Metastatic Pancreatic Carcinoma in the Ovary (tissue), 1 donor: ENCODE measurements around a stretch of chr17.

GRCh38 chr17:65527816-65528176, 33.7 kb downstream of the AXIN2 start:
- PRO-cap = no peak

GRCh38 chr17:65554039-65555114, 7.1 kb downstream of the AXIN2 start:
- PRO-cap = no peak

GRCh38 chr17:65628237-65629094, 67.0 kb upstream of the AXIN2 start:
- PRO-cap = no peak

- PRO-cap = no peak
These were observed 266.3 kb downstream of the CEP112 start for GRCh38 chr17:65925539-65926142.

DNA sequence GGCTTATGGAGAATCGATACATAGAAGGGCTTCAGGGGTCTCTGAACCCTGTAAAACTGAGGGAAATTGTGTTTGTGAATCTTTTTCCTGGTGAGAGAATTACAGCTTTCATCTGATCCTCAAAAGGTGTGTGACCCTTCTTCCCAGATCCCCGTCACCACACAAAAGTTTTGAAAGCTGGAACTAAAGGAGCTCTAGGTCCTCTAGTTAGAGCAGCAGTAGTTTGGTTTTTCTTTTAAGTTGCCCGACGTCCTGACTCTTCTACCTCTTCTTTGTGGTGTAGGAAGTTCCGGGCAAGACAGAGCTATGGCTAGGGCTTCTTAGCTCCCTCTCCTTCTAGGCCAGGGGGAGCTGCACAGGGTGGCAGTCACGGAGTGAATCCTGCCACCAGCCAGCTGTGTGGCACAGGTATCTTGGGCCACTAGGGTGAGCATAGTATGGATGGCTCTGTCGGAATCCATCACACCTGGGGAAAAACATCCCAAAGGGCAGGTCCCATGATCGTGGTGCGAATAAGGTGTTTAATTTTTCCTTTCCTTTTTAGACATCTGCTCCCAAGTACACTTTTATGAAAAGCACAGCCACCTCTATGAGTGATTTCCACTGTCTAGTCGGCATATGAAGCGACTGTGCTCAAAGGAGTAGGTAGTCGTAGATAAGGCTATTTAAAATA, 1.9 kb downstream of the PRKCA start:
- PRO-cap = no peak

- PRO-cap = no peak
These were observed 98.8 kb downstream of the PRKCA start for GRCh38 chr17:66400955-66401859.

DNA sequence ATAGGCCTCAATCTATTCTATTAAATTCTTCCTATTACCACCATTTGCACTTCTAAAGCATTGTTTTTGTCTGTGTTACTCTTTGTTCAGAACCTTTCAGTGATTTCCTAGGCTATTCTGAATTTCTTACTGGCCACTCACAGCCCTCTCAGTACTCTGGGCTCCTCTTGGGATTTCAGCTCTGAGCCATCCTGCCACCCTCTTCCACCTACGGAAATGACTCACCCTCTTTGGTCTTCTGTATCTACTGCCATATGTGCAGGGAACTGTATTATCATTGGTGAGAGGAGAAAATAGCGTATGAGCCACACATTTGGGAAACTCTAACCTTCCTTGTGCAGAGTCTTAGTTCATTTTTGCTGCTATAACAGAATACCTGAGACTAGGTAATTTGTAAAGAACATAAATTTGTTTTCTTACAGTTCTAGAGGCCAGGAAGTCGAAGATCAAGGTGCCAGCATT, 191.5 kb downstream of the PRKCA start:
- PRO-cap = no peak

- PRO-cap = no peak
These were observed 121.5 kb upstream of the CACNG5 start for GRCh38 chr17:66713407-66713877.

- PRO-cap = no peak
These were observed 30.3 kb downstream of the CACNG1 start for GRCh38 chr17:67074268-67075412.

DNA sequence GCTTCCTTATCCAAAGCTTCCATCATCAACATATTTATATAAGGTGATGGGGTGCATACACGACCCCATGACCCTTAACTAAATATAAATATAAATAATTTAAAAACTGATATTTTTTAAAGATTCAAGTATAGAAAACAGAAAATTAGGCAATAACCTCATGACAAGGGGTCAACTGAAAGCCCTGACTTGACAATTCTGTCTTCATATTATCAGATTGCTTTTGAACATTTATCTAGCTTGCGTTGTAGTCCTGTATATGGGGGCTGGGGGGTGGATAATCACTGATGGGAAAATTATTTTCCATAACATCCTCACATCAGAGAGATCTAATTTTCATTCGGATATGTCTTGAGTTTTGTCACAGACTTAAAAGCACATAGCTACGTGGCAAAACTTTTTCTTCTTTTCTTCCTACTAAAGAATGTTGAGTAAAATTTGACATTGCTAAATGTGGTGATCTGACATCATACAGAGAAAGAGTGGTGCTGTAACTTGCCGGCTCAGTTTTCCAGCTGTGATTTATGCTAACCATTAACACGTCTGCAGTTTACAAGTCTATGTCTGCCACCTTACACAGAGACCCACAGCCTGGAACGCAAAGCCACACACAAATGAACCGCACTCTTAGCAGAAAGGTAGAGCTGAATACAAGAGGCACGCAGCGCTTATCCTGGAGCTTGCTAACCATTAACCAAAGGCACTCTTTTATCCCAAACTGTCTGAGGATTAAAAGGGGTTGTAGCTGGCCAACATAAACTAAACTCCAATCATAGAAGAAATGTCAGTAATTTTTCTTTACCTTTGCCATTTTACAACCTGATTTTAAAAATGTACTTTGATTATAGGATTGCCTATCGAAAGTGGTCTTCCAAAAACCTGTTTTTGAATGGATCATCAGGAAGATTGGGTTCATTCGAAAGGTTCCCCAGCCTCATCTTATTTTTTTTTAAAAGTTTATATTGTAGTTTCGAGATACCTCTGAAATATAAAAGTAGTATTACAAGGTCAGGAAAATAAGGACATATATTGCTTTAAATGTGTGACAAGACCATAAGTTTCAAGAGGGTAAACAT, 31.9 kb downstream of the CACNG1 start:
- PRO-cap = no peak

DNA sequence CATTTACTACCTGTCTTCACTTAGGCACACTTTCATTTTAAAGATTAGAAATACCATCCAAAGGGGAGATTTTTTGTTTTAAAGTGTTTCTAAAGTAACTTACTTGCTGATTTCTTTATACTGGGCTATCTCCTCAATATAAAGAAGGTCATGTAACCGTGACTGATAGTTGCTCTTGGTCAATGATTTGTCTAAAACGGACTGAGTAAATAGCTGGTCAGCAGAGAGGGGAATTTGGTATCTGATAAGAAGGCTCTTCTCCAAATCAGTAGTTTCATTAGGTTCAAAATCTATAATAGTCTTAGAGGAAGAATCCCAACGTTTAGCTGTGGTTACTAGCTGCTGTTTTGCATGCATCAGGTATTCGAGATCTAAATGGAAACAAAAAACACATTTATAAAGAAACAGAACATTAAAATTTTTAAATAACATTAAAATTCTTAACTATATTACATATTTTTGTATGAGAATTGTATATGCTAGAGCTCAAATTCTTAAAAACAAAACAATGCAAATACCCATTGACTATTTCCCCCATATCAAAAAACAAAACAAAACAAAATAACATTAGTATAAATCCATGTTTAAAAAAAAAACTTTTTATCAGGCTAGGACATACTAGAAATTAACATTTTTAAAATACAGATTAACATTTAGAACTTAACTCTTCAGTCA, 66.3 kb downstream of the HELZ start:
- PRO-cap = no peak

- PRO-cap = no peak
These were observed 56.0 kb downstream of the HELZ start for GRCh38 chr17:67188782-67189635.

DNA sequence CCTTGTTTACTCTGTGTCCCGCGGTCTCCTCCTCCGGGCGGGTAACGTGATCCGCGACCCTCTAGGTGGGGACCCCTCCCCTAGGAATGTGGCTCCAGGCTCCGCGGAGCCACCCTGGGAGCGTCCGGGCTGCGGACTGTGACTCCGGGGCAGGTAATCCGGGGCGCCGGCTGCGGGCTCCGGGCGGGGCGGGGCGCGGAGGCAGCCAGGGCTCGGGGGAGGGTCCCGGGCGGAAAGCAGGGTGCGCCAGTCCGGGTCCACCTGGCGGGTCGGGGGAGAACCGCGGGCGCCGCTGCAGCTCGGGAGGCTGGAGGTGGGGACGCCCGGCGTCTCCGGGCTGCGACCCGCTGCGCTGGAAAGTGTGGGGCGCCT, 806 bp upstream of the HELZ start:
- PRO-cap = no peak

DNA sequence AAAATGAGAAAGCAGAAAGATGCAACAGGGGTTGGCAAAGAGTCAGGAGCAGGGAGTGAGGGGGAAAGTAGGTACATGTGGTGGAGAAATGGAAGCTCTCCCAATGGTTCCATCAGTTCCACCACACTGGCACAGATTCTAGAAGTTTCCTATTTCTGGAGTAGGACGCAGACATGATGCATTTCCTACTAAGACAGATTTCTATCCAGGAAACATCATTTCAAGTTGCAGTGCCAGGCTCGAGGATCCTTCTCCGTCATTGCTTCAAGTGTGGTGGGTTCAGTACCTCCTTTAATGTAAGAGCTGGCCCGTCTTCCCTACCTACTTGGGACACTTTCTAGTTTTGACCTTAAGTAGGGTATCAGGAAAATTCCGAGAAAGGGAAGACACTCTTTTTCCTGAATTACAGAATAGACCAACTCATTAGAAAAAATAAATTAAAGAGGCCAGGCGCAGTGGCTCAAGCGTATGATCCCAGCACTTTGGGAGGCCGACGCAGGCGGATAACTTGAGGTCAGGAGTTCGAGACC, 42.2 kb downstream of the PITPNC1 start:
- PRO-cap = no peak

DNA sequence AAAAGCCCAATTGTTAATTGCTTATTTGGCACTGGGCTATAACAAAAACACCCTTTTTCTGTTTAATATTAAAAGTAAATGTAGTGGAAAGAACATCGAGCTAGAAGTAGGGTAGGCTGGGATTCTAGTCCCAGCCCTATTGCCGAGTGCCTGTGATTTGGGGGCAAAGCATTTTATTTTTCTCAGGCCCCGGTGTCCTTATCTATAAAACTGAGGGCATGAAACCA, 60.4 kb upstream of the NOL11 start:
- PRO-cap = no peak

DNA sequence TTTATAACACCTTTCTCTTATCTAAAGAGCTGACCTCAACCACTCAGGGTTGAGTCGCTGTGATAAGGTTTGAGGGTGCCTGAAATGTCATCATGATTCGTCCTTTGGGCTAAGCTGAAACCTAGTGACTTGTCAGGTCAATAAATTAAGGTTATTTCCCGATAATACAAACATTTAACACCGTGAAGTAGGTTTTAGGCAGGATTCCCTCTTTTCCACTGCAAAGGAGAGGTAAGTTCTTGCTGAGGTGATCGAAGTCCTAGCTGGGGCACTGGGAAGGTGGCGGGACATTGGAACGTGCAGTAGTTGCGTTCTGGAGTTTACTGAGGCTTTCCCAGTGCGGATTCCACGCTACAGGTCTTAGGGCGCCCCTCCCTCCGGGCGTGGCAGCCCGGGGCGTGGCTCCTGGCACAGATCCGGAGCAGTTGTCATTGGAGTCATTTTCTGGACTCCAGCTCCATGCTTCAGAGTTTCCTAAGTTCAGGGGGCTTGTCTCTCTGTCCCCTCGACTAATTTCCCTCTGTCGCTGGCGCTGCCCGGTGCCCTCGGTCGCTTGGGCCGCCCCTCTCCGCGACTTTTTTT, 725 bp upstream of the BPTF start:
- PRO-cap = no peak

DNA sequence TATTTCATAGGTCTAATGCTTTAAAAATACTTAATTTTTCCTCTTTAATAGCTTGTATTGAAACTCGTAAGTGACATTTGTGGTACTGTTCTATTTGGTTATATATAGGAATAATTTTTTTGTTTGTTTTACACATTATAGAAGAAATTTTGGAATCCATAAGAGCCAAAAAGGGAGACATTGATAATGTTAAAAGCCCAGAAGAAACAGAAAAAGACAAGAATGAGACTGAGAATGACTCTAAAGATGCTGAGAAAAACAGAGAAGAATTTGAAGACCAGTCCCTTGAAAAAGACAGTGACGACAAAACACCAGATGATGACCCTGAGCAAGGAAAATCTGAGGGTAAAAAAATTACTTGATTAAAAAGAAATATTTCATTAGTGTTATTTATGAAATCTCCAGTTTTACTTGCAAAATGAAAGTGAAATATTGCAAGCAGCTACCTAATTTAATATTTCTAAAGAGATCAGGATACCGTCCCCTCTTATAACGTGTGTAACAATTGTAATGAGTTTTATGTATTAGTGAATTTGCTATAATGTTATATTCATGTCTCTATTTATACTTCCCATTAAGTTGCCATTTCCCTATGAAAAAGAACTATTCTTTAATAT, 49.5 kb downstream of the BPTF start:
- PRO-cap = no peak

GRCh38 chr17:67893289-67893797, 68.0 kb downstream of the BPTF start:
- PRO-cap = no peak

- PRO-cap = no peak
These were observed 77.8 kb downstream of the C17orf58 start for GRCh38 chr17:67918530-67918860.

- PRO-cap = no peak
These were observed 756 bp downstream of the C17orf58 start for GRCh38 chr17:67995532-67995893.